ENCODE measurements around a stretch of chr14.

GRCh38 chr14:105418974-105419639, 520 bp upstream of the MTA1 start:
- PRO-cap, result no peak
- RAMPAGE, long total RNA, 4 experiments, result no peak in any of the 4 experiments

DNA sequence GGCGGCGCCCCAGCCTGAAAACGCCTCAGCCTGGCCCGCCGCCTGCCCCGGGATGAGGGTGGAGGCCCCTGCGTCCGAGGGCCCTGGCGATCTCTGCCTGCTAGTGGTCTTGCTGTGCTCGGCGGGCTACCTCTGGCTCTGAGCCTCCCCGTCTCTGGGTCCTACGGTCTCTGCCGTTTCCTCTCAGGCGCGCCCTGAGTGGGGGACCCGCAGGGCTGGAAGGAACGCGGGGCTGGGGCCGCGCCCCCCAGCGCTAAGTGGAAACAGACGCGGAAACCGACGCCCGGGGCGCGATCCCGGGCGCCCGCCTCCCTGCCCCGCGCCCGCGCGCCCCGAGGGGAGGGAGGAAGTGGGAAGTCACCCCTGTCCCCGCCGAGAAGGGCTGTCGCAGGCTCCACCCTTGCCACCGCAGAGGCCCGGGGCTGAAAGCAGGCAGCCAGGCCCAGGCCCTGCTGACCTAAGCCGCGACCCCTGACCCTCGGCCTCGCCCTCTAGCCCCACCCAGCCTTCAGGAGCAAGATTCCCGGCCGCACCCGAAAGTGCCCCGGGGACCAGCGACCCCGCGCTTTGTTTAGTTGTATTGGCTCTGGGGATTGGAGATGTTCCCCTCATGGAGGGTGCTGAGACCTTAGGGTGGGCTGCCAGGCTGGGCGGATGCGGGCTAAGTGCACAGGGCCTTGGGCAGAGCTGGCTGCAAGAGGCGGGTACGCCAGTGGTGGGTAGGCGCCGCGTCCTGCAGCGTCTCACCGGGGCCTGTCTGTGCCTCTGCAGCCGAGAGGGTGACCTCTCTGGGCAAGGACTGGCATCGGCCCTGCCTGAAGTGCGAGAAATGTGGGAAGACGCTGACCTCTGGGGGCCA, 938 bp downstream of the CRIP1 start:
- PRO-cap, result bidirectional peak, plus-strand start at position 260 of the sequence, minus-strand start at position 196 of the sequence; bidirectional peak, plus-strand start at position 536 of the sequence, minus-strand start at position 351 of the sequence
- RAMPAGE, long total RNA, 4 experiments, result no peak in any of the 4 experiments

GRCh38 chr14:105491421-105491859, 394 bp downstream of the TEDC1 start:
- PRO-cap, result bidirectional peak, plus-strand start at chr14:105491947, minus-strand start at chr14:105491656
- RAMPAGE, long total RNA, 4 experiments, result no peak in any of the 4 experiments

GRCh38 chr14:105491860-105492057, 713 bp downstream of the TEDC1 start:
- PRO-cap, result bidirectional peak, plus-strand start at chr14:105491947, minus-strand start at chr14:105491656
- RAMPAGE, long total RNA, 4 experiments, result no peak in any of the 4 experiments

GRCh38 chr14:105495759-105496948, 5.1 kb downstream of the TEDC1 start:
- PRO-cap, result no peak
- RAMPAGE, long total RNA, 4 experiments, result no peak in any of the 4 experiments

- PRO-cap, result no peak
- RAMPAGE, long total RNA, 4 experiments, result no peak in any of the 4 experiments
Measured at GRCh38 chr14:105497333-105498253, 6.5 kb downstream of the TEDC1 start.

DNA sequence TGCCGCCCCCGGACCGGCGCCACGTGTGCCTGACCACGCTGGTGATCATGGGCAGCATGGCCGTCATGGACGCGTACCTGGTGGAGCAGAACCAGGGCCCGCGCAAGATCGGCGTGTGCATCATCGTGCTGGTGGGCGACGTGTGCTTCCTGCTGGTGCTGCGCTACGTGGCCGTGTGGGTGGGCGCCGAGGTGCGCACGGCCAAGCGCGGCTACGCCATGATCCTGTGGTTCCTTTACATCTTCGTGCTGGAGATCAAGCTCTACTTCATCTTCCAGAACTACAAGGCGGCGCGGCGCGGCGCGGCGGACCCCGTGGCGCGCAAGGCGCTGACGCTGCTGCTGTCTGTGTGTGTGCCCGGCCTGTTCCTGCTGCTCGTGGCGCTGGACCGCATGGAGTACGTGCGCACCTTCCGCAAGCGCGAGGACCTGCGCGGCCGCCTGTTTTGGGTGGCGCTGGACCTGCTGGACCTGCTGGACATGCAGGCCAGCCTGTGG, 2.5 kb downstream of the TMEM121 start:
- PRO-cap, result no peak
- RAMPAGE, long total RNA, 4 experiments, result no peak in any of the 4 experiments

GRCh38 chr14:105568262-105569163, 42.1 kb downstream of the TMEM121 start:
- PRO-cap, result no peak
- RAMPAGE, long total RNA, 4 experiments, result no peak in any of the 4 experiments

GRCh38 chr14:105581930-105582797, 55.8 kb downstream of the TMEM121 start:
- PRO-cap, result no peak
- RAMPAGE, long total RNA, 4 experiments, result no peak in any of the 4 experiments

- PRO-cap, result no peak
- RAMPAGE, long total RNA, 4 experiments, result no peak in any of the 4 experiments
Measured at GRCh38 chr14:105648209-105648706, 121.9 kb downstream of the TMEM121 start.

GRCh38 chr14:105707721-105708775, 181.7 kb downstream of the TMEM121 start:
- PRO-cap, result no peak
- RAMPAGE, long total RNA, 4 experiments, result no peak in any of the 4 experiments

DNA sequence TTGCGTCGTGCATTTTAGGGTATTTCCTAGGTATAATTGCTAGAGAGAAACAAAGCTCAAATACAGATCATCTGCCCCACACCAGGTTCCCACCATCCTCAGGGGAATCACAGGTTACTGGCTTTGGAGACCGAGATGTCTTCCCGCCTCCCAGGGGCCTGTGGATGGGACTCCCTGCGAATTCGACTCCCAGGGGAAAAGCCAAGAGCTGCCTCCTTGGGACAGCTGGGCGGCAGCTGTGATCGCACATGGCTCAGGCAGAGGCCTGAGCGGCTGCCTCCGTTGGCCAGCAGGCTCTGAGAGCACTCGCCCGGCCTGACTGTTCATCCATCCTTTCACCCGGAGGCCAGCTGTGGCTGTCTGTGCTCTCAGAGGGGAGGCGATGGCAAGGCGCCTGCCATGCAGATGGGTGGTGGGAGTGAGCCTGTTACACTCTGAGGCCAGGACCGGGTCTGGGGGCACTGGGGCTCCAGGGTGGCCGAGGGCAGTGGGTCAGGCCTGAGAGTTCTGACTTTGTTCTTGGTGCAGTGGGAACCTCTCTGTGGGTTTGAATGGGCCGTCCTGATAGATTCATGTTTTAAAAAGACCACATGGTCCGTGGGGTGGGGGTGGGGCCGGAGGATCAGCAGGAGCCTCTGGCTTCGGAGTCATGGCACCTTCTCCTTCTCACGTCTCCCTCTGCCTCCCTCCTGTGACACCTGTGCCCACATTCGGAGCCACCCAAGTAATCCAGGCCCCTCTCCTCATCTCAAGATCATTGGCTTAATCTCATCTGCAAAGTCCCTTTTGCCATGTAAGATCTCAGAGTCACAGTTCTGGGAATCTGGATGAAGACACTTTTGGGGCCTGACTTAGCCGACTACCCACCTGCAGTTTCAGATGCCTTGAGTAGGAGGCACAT, 292.4 kb downstream of the TMEM121 start:
- PRO-cap, result no peak
- RAMPAGE, long total RNA, 4 experiments, result no peak in any of the 4 experiments

GRCh38 chr14:105861636-105862589, 335.5 kb downstream of the TMEM121 start:
- PRO-cap, result no peak
- RAMPAGE, long total RNA, 4 experiments, result no peak in any of the 4 experiments

DNA sequence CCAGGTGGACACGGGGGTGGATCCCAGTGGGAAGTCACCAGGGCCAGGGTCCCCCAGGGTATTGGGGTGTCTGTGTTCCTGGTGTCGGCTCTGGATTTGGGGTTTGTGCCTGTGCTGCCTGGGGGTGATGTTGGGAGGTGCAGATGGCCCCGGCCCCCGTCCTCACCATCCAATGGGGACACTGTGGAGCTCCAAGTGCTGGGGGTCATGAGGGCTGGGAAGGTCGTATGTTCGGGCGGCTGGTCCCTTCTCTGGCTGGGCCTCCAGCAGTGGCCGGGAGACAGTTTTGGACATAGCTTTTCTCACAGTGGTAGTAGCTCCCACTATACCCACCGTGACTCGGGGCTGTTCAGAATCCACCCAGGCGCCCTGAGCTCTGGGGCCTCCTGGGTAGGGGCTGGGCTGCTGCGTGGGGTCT, 354.4 kb downstream of the TMEM121 start:
- PRO-cap, result no peak
- RAMPAGE, long total RNA, 4 experiments, result no peak in any of the 4 experiments

GRCh38 chr14:106004840-106005972, 478.8 kb downstream of the TMEM121 start:
- PRO-cap, result no peak
- RAMPAGE, long total RNA, 4 experiments, result no peak in any of the 4 experiments

DNA sequence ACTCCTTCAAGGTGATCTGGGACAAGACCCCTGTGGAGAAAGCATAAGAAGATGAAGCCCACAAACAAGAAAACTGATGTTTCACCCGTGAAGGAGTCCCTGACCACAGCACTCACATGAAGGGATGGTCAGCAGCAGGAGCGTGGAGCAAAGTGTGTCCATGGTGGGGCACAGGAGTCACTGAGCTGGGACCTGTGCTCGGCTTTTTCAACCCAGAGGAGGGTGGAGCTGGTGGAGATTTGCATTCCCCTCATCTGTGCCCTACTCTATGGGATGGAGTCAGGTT, 511.7 kb downstream of the TMEM121 start:
- PRO-cap, result no peak
- RAMPAGE, long total RNA, 4 experiments, result no peak in any of the 4 experiments

GRCh38 chr14:106062283-106063005, 536.1 kb downstream of the TMEM121 start:
- PRO-cap, result no peak
- RAMPAGE, long total RNA, 4 experiments, result no peak in any of the 4 experiments

DNA sequence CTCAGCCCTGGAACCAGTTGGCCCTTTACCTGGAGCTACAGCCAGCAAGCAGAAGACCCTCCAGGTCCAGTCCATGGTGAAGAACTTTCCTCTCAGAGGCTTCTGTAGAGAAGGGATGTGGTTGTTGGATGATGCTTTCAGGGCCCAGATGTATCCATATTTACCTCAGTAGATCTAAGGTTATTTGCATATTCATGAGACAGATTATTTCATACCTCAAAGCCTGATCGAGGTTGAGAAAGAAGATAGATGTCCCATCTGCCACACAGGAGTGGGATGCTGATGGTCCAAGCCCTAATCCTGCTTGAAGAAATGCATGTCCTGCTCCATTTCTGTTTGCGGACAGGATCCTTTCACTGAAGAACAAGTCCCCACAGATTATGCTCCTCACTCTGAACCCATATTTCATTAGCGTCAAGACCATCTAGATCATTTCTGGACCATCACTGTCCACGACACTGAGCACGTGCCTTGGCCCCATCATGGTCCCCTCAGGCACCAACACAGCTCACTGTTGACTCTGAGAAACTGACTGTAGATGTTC, 985.2 kb downstream of the TMEM121 start:
- PRO-cap, result no peak
- RAMPAGE, long total RNA, 4 experiments, result no peak in any of the 4 experiments

GRCh38 chr14:106698568-106699386, 1172.4 kb downstream of the TMEM121 start:
- PRO-cap, result no peak
- RAMPAGE, long total RNA, 4 experiments, result no peak in any of the 4 experiments

- PRO-cap, result bidirectional peak, plus-strand start at chr14:106844868, minus-strand start at chr14:106844718
- RAMPAGE, long total RNA, 4 experiments, result start-site peak on the minus strand in 1 of 4 experiments, at chr14:106844746-106844800 at its widest, 7 reads per replicate
Measured at GRCh38 chr14:106844313-106845011, 1318.1 kb downstream of the TMEM121 start.